ENCODE measurements around the genes KIF13A, CDKAL1 and PRL.

- RRBS: 1% methylated on average over 48 of the region's 106 CpGs
Observed at GRCh38 chr6:17987375-17987996, at the start of gene KIF13A. TSS of gene KIF13A (minus strand) at chr6:17987635.

DNA sequence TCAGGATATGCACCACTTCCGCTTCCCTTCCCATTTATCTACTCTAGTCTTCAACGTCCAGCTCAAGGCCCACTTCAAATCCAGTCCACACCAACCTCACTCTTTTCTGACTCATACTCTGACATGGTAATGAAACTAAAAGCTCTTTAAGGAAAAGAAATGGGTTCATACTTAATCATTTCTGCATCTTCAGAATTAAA is 15.1 kb downstream of the DEK start:
- RRBS: no CpG with 5 or more reads among the region's 2 CpGs

DNA sequence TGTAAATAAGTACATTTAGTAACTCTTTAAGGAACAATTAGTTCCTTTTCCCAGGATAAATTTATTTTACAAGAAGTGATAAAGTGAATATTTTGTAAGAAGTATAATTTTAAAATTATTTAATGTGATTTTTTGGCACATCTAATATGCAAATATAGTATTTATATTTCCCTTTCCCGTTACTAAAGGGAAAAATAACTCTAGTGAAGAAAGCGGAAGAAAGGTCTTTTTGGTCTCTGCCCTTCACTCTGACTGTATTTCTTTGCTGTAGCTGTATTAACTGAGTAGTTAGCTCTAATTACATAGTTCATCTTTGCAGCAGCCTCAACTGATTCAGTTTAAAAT is 57.4 kb upstream of the RNF144B start:
- RRBS: no CpG with 5 or more reads among the region's 2 CpGs

GRCh38 chr6:18368165-18368854 is 18.8 kb upstream of the RNF144B start:
- RRBS: no CpG with 5 or more reads among the region's 29 CpGs

- RRBS: no CpG with 5 or more reads among the region's 4 CpGs
Observed at GRCh38 chr6:18418838-18419840, 32.0 kb downstream of the RNF144B start.

GRCh38 chr6:19432960-19433628 is 404.1 kb upstream of the ID4 start:
- RRBS: no CpG with 5 or more reads among the region's 11 CpGs

GRCh38 chr6:20126705-20127300 is 85.5 kb downstream of the MBOAT1 start:
- RRBS: no CpG with 5 or more reads among the region's 11 CpGs

GRCh38 chr6:20203487-20204576 is 8.4 kb downstream of the MBOAT1 start:
- RRBS: no CpG with 5 or more reads among the region's 8 CpGs

DNA sequence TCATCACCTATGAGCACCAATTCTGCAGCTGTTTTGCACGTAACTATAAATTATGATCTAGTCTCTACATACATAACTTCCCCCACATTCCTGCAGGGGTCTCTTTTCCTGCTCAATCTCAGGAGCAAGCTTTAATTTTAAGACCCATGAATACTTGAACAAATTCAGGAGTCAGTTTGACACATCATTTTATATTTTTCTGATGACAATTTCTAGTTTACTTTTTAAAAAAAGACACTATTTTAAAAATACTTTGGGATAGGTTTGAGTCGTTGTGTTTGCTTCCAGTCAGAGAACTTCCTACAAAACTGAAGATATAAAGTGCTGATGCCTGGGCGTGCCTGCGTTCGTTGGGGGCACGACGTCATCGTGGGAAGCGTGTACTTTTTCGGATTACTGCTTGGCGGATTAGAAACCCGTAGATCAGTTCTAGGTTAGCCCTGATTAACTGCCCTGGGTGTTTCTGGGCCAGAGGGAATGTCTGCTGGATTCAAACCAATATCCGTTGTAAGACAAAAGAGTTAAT is 1.0 kb upstream of the E2F3 start:
- RRBS: no CpG with 5 or more reads among the region's 13 CpGs

GRCh38 chr6:20416963-20417350 is 15.3 kb downstream of the E2F3 start:
- RRBS: no CpG with 5 or more reads among the region's 1 CpG

GRCh38 chr6:20534253-20534927 is at the start of gene CDKAL1:
TSS of gene CDKAL1 (plus strand) at chr6:20534457.
- RRBS: no CpG with 5 or more reads among the region's 21 CpGs

GRCh38 chr6:21045175-21045771 is 511.0 kb downstream of the CDKAL1 start:
- RRBS: no CpG with 5 or more reads among the region's 4 CpGs

DNA sequence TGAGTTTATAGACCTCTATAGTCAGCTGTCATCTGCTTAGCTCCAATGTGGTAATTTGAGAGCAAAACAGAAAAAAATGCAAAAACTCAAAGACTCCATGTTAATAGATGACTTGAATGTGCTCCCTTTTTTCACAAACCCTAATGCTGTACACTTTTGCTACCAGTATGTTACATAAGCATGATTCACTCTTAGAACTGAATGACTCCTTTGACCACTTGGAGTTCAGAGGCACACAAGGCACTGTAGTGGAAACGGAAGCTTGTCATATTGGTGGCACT is 55.2 kb upstream of the SOX4 start:
- RRBS: no CpG with 5 or more reads among the region's 1 CpG

- RRBS: no CpG with 5 or more reads among the region's 7 CpGs
Observed at GRCh38 chr6:21754757-21755267, 161.3 kb downstream of the SOX4 start.

DNA sequence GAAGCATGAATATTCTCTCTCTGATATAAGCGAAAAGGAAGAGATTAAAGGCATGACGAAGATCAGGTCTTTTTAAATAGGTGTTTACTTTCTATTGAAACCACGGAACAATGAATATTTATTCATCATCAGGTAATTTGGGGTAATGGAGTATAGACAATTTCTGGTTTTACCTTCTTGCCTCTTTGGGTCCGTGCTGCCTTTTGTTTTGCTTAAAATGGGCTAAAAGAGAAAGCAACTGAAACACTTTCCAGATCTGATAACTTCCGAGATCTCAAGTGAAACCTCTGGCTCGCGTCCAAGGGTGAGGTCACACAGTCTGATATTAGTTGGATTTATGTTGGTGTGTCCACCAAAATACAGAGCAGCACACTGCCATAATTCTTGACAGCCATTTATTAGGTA is 320.4 kb downstream of the SOX4 start:
- RRBS: no CpG with 5 or more reads among the region's 7 CpGs

- RRBS: no CpG with 5 or more reads among the region's 5 CpGs
Observed at GRCh38 chr6:21953717-21954580, 342.9 kb downstream of the PRL start.

GRCh38 chr6:22043258-22044028 is 253.4 kb downstream of the PRL start:
- RRBS: no CpG with 5 or more reads among the region's 7 CpGs

- RRBS: no CpG with 5 or more reads among the region's 7 CpGs
Observed at GRCh38 chr6:22296752-22297216, at the start of gene PRL. TSS of gene PRL (minus strand) at chr6:22297036.

GRCh38 chr6:23534758-23535083 is 591.3 kb upstream of the NRSN1 start:
- RRBS: no CpG with 5 or more reads among the region's 4 CpGs